ENCODE measurements around a stretch of chr7.

DNA sequence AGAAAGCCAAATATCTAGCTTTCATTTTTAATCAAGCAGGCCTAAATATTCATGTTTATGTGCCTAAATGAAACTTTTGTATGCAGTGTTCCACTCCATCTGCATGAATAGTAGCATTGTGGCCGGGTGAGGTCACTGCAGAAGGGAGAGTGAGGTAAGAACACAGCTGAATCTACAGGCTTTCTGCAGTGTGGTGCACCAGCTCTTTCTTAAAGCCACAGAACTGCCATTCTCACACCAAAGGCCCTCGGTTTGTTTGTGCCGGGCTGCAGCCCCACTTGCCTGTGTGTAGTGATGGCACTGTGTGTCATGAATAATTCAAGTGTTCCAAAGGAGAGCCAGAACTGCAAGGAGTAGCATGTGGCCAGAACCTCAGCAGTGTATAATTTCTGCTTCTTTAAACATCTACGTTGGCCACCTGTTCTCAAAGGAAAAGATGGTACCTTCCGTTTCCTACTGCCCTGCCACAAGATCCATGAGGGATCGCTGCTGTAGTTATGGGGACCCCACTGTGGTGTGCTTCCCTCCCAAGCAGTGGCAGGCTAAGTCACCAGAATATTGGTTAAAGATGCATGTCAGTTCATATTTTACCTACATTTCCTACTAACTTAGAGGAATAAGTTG, 204.0 kb downstream of the TRIL start:
- PRO-cap, result no peak
- RRBS, result no CpG with 5 or more reads among the region's 6 CpGs

GRCh38 chr7:28988996-28989402, 30.9 kb upstream of the TRIL start:
- PRO-cap, result bidirectional peak, plus-strand start at chr7:28989095, minus-strand start at chr7:28988830
- RRBS, result no CpG with 5 or more reads among the region's 5 CpGs

- PRO-cap, result no peak
- RRBS, result no CpG with 5 or more reads among the region's 20 CpGs
Observed at GRCh38 chr7:29189640-29190320, 4.8 kb upstream of the CHN2 start.

GRCh38 chr7:29193479-29194605, 733 bp upstream of the CHN2 start:
- PRO-cap, result no peak
- RRBS, result no CpG with 5 or more reads among the region's 68 CpGs

DNA sequence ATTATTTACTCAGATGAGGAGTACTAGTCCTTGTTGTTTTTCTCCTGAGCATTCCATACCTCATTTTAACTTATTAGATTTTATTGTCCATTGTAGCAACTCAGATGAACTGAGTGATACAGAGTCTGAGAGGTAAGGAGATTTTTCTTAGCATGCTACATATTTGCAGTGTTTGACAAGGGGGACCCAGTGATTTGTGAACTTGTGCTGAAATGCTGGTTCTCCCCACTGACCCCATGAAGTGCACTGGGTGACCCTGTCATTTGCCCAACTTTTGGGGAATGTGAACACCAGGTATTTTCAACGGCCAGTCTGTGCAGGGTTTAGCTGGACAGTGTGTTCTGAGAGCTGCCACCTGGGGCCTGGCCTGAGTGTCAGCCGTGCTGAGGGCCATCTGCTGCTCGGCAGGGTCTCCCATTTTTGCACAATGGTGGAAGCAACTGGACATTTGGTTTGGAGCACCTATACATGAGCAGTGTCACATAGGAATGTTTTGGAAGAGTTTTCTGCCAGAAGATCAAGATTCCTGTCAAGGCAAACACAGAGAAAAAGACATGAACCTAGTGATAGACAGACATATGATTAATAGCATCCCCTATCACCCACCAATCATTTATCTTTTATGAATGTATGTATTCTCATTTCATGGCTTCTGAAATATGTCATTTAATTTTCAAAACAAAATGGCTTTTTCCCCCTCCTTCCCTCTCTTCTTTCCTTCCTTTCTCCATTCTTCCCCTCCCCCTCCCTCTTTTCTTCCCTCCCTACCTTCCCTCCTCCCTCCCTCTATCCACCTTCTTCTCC, 5.2 kb downstream of the CHN2 start:
- PRO-cap, result no peak
- RRBS, result no CpG with 5 or more reads among the region's 3 CpGs

DNA sequence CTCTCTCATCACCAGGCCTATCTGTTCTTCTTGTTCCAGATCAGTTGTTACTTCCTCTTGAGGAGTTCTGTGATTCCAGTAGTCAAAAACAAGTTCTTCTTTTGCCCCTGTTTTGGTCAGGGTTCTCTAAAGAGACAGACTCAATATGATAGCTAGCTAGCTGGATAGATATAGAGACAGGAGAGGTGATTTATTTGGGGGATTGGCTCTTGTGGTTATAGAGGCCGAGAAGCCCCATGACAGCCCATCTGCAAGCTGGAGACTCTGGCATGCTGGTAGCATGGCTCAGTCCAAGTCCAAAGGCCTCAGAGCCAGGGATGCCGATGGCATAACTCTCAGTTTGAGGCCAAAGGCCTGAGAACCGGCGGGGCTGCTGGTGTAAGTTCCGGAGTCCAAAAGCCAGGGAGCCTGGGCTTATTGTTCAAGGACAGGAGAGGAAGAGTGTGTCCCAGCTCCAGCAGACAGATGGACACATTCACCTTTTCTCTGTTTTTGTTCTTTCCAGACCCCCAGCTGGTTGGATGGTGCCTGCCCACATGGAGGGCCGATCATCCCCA, 54.4 kb downstream of the CHN2 start:
- PRO-cap, result no peak
- RRBS, result no CpG with 5 or more reads among the region's 6 CpGs

DNA sequence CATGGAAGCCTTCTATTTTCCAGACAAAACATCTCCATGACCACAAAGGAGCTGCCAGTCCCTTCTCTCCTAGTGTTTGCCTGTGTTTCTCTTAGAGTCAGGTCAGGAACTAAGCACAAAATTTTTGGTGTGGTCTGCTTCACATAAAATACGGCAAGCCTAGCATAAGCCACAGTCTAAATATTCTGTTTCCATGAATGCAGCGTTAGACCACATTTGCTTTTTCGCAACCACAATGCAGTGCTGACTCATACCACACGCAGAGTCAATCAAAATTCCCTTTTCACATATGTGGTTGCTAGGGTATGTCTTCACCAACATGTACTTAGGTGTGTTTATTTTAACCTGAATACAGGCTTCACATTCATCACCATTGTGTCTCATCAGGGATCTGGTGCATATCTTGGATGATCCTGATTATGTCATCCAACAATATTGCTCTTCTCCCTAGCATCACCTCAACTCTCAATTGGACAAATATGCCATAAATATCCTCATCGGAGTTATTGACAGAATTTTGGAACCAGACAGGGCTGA, 90.8 kb downstream of the CHN2 start:
- PRO-cap, result bidirectional peak, plus-strand start at position 116 of the sequence, minus-strand start at position 111 of the sequence
- RRBS, result no CpG with 5 or more reads among the region's 5 CpGs

DNA sequence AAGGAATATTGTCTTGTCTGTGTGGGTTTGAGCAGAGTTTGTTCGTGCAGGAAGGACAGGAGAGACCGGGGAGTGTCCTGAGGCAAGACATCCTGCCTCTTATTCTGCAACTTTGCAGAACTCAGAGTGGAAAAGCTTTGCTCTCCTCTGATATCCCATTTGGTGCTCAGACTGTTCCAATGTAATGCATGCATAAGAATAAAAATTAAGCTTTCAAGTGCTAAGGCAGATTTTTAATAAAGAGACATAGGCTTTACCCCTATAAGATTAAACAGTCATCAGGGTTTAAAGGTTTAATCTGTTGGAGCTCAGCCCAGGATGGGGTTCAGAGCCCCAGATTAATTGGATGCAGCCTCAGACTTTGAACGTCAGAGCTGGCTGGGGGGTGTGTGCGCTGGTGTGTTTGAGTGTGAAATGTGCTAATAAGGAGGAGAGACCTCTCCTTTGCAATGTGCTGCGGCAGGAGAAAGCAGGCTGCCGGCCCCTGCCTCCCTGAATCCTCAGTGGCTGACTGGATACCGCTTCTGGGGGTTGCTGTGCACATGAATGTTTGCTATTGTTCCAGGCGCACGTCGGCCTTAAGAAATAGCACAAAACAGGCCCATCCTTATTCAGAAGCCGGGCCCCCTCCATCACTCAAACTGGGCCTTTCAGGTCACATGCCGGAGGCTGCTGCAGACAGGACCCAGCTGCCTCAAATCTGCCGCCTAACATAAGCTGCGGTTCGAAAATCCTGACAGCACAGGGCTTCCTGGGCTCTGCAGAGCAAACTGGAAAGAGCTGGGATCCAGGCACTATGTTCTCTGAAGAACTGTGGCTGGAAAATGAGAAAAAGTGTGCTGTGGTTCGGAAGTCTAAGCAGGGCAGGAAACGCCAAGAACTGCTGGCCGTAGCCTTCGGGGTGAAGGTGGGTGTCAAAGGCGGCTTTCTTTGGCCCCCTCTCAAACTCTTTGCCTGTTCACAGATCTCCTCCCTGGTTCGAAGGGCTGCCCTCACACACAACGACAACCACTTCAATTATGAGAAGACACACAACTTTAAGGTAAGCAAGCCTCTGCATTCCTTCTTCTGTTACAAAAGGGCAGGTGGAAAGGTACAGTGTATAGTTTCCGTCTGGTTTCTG, 84.0 kb upstream of the PRR15 start:
- PRO-cap, result no peak
- RRBS, result no CpG with 5 or more reads among the region's 23 CpGs

GRCh38 chr7:29484169-29484759, 79.4 kb upstream of the PRR15 start:
- PRO-cap, result no peak
- RRBS, result no CpG with 5 or more reads among the region's 7 CpGs

- PRO-cap, result no peak
- RRBS, result no CpG with 5 or more reads among the region's 4 CpGs
Observed at GRCh38 chr7:29567175-29567698, 3.6 kb downstream of the PRR15 start.

DNA sequence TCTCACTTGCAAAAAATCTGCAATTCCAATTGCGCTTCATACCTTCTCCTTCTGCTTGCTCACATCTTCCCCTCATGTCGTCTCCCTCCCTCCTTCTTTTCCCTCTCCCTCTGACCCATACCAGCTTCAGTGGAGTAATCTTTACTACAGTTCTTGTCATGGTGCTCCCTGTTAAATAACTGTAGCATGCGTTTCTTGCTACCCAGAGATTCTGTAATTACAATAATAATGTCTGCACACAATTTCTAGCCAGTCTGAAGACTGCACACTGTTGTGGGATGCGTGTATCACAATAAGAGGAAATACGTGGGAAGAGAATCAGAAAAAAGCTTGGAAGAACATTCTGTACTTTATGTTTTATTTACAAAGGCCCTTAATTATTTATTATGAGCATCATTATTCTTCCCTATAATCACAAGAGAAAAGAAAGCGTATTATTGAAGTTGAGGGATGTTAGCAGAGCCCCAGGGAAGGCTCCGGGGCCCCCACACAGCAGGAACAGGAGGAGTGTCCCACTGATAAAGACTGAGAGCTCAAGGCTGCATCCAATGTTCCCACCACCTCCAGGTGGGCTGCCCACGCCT, 36.2 kb upstream of the WIPF3 start:
- PRO-cap, result no peak
- RRBS, result no CpG with 5 or more reads among the region's 8 CpGs

DNA sequence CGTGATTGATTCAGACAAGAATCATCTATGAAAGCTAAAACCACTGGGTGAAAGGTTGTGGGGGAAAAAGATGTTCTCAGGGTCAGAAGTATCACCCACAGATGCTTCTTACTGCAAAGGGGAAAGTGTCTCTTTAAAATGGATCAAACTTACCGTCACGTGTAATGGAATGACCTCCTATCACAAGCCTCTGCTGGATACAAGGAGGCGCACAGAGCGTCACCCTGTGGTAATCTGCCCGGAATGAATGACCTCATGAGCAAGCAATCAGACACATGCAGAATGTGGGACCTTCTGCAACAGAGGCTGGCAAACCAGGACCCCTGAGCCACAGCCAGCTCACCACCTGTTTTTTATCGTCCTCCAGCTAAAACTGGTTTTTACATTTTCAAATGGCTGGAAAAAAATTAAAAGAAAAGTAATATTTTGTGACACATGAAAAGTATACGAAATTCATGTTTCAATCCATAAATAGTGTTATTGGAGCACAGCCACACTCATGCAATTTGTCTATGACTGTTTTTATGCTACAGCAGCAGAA, 33.1 kb downstream of the WIPF3 start:
- PRO-cap, result no peak
- RRBS, result no CpG with 5 or more reads among the region's 8 CpGs

DNA sequence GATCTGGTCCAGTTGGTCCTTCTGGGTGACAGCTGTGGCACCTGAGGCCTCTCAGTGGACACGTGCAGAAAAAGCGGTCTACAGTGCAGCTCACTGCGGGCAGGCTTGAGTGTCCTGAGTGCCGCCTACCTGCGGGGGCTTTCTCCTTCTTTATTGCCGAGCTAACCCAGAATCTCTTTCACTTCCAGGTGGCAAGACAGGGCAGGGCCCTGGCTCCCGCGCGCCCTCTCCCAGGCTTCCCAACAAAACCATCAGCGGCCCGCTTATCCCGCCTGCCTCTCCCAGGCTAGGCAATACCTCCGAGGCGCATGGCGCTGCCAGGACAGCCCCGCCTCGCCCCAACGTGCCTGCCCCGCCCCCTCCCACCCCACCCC, 77.3 kb downstream of the WIPF3 start:
- PRO-cap, result no peak
- RRBS, result no CpG with 5 or more reads among the region's 19 CpGs

DNA sequence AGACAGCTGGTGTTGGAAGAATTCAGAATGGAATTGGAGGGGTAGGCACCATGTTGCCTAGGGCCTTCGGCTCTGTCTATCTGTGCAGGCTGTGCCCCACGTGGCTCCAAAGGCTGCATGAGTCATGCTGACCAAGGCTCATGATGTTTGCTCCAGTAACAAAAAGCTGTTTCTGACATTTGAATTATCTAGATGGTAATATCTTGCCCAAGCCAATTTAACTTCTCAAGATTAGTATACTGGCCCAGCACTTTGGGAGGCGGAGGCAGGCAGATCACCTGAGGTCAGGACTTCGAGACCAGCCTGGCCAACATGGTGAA, 57.5 kb downstream of the SCRN1 start:
- PRO-cap, result no peak
- RRBS, result no CpG with 5 or more reads among the region's 4 CpGs

- PRO-cap, result no peak
- RRBS, result no CpG with 5 or more reads among the region's 13 CpGs
Observed at GRCh38 chr7:29968749-29969611, 20.6 kb downstream of the SCRN1 start.

GRCh38 chr7:29970282-29970481, 19.4 kb downstream of the SCRN1 start:
- PRO-cap, result no peak
- RRBS, result no CpG with 5 or more reads among the region's 1 CpG

- PRO-cap, result no peak
- RRBS, result no CpG with 5 or more reads among the region's 2 CpGs
Observed at GRCh38 chr7:30046150-30046480, 17.9 kb downstream of the PLEKHA8 start.

- PRO-cap, result no peak
- RRBS, result no CpG with 5 or more reads among the region's 14 CpGs
Observed at GRCh38 chr7:30142664-30143357, 8.0 kb downstream of the MTURN start.

- PRO-cap, result no peak
- RRBS, result 86% methylated on average over 1 of the region's 8 CpGs
Observed at GRCh38 chr7:30155511-30155878, 20.7 kb downstream of the MTURN start.

- PRO-cap, result no peak
- RRBS, result no CpG with 5 or more reads among the region's 9 CpGs
Observed at GRCh38 chr7:30159480-30160538, 25.0 kb downstream of the MTURN start.